T47D (cell line): ENCODE data around the gene WDR7.

- RRBS = no CpG with 5 or more reads among the region's 12 CpGs
Measured at GRCh38 chr18:51195060-51195985, 2.2 kb downstream of the MEX3C start.

- RRBS = no CpG with 5 or more reads among the region's 2 CpGs
Measured at GRCh38 chr18:52394625-52394996, 54.6 kb downstream of the DCC start.

DNA sequence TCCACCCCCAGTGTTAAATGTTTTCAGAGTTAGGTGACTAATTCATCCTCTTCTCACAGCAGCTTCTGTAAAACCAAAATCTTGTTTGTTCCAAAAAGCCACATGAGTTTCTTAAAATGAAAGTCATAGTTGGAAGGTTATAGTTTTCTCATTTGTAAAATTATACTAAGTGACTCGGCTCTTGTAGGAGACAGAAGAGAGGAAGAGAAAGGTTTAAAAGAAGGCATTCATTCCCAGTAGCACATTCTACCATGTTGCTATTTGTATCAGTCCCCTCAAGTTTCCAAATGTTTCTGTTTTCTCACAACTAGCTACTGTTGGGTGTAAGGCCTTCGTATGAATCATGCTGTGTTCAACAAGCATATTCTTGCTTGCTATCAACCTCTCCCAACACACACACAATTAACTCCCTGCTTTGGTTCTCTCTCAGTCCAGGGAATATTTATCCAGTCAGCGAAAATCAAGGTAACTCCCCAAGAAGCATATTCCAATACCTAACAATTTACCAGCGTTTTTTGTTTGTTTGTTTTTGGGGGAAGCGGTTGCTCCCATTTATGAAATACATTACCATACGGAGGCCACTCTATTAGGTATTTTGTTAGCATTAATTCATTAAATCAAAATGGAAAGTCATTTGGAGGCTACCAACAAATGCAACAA lies 75.1 kb downstream of the MBD2 start:
- RRBS = no CpG with 5 or more reads among the region's 6 CpGs

- RRBS = 2% methylated on average over 7 of the region's 42 CpGs
Measured at GRCh38 chr18:54269669-54270655, 645 bp downstream of the POLI start.

DNA sequence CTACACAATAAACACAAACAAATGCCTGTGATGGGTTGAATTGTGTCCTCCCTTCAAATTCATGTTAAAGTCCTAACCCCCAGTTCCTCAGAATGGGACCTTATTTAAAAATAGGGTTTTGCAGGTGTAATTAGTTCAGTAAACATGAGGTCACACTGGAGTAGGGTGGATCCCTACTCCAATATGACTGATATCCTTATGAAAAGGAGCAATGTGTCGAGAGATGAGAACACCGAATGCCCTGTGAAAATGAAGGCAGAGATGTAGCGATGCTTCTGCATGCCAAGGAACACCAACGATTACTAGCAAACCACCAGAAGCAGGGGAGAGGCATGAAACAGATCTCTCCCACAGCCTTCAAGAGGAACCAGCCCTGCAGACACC lies 11.2 kb downstream of the CCDC68 start:
- RRBS = no CpG with 5 or more reads among the region's 4 CpGs

DNA sequence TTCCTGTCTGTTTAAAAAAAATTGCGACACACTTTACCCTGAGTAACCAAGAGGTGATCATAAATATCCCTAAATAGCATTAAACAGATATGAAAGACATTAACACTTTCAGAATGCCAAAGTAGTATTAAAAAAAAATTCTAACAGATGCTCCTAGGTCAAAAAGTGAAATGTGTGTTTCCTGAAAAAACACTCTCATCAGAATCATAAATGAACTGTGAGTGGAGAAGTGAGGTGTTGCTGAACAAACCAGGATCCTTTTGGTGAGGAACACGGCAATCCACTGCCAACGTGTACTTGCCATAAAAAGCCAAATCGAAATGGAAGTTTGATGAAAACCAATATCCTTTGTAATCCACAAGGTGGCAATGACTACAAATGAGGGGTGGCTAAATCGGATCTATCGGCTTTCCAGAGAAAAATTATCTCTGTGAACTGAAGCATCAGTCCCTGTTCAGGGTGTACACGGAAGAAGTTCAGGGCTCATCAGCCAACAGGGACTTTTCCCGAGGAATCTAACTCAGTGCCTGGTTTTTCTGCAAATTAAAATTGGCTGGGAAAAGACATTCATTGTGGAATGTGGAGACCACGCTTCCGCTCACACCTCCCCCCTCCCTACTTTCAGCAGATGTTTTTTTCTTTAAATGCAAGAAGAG lies 248.8 kb downstream of the TCF4 start:
- RRBS = no CpG with 5 or more reads among the region's 10 CpGs

GRCh38 chr18:56199856-56200410 lies 438.5 kb downstream of the TXNL1 start:
- RRBS = no CpG with 5 or more reads among the region's 4 CpGs

DNA sequence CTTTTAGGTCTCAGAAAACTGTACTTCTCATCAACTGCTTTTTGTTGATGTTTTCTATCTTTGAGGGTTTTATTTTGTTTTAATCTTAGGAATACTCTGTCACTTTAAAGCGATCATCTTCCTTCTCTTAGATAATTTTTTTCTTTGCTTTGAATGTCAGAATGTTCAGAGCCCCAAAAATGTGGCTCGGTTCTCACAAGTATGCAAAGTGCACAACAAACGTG lies 245.3 kb downstream of the TXNL1 start:
- RRBS = no CpG with 5 or more reads among the region's 3 CpGs

- RRBS = no CpG with 5 or more reads among the region's 5 CpGs
Measured at GRCh38 chr18:56562421-56562772, 76.0 kb downstream of the TXNL1 start.

DNA sequence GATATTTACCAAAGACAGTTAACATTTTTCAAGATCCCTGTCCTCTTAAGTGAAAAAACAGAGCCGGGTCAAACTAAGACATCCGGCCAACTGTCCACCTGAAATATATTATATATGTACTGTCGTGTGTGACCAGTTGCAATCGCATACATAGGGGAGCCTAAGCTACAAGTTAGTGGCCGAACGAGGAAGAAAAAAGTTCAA lies 910 bp downstream of the TXNL1 start:
- RRBS = no CpG with 5 or more reads among the region's 6 CpGs

- RRBS = under 1% methylated on average over 8 of the region's 48 CpGs
Measured at GRCh38 chr18:56650820-56651815, at the start of gene WDR7. WDR7 (plus strand) TSS chr18:56651359.

DNA sequence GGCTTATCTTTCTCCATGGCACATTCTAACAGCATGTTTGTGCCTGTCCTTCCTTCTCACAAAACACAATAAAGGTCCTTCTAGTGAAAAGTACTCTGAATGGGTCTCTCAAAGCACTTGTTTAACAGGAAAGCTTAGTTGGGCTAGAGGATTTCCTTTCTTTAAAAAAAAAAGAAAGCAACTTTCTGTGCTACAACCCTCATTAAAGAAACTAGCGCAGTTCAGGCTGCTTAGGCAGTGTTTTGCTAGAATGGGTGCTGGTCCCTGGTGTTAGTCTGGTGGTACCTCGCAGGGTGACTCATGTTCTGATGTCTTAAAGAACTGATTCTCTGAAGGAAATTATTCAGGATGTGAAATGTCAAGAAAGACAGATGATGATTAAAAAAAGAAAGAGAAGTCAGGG lies 75.1 kb downstream of the ATP8B1 start:
- RRBS = no CpG with 5 or more reads among the region's 2 CpGs

GRCh38 chr18:57776722-57777424 lies 26.2 kb downstream of the ATP8B1 start:
- RRBS = no CpG with 5 or more reads among the region's 6 CpGs

DNA sequence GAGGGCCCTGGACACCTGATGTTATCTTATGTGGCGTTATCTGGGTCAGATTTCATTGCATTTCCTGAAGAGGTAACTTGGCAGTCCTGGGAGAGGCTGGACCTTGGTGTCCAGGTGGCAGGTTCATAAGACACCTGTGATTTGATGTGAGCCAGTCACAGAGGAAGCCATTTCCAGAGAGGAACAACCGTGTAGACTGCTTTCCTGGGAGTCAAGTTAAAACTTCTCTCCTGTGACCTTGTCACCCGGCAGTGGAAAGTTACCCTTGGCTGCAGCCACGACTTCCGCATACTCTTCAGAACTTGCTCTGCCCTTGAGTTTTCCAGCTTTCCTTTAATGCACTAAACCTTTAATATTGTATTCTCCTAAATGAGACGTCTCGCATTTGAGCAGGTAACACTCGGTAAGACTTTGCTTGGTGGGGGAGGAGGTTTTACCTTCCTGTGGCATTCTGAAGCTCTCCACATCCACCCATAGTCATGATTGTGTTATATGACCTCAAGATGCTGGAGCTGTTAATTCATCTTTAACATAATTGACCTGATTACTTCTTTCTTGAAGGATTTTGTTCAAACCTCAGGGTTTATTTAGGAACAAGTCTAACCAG lies 105.2 kb downstream of the NEDD4L start:
- RRBS = no CpG with 5 or more reads among the region's 8 CpGs

DNA sequence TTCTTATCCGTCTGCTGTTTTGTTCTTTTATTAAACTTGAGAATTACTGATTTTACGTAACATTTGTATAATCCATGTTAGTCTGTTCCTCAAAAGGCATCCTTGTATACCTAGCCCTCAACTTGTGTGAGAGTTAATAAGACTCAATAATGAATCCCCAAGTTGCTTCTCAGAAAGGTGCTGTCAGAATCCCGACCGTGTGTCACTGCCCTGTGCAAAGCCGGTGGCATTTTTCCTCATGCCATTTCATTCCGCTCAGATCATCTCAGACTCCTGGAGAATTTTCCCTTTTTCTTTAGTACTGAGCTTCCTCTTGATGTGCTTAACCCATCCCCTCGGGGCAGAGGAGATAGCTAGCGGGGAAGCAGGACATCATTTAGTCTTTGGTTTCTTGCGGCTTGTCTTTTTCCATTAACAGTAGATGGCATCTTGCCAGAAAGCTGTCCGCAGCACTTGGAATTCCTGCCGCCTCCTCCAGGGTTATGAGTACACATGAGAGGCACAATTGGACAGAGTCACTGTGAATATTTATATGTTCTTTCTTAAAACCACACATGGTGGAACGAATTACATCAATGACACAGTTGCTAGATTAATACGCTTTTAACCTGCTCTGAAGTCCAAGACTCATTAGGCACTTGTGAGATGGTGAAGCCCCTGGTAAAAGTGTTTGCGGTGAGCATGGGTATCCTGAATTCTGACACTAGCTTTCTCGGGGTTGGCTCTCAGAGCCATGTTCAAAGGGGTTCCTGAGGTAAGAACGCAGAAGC lies 226.7 kb downstream of the ALPK2 start:
- RRBS = no CpG with 5 or more reads among the region's 16 CpGs

- RRBS = no CpG with 5 or more reads among the region's 9 CpGs
Measured at GRCh38 chr18:58444123-58444854, 184.6 kb downstream of the ALPK2 start.

GRCh38 chr18:58446822-58447576 lies 181.9 kb downstream of the ALPK2 start:
- RRBS = no CpG with 5 or more reads among the region's 7 CpGs

DNA sequence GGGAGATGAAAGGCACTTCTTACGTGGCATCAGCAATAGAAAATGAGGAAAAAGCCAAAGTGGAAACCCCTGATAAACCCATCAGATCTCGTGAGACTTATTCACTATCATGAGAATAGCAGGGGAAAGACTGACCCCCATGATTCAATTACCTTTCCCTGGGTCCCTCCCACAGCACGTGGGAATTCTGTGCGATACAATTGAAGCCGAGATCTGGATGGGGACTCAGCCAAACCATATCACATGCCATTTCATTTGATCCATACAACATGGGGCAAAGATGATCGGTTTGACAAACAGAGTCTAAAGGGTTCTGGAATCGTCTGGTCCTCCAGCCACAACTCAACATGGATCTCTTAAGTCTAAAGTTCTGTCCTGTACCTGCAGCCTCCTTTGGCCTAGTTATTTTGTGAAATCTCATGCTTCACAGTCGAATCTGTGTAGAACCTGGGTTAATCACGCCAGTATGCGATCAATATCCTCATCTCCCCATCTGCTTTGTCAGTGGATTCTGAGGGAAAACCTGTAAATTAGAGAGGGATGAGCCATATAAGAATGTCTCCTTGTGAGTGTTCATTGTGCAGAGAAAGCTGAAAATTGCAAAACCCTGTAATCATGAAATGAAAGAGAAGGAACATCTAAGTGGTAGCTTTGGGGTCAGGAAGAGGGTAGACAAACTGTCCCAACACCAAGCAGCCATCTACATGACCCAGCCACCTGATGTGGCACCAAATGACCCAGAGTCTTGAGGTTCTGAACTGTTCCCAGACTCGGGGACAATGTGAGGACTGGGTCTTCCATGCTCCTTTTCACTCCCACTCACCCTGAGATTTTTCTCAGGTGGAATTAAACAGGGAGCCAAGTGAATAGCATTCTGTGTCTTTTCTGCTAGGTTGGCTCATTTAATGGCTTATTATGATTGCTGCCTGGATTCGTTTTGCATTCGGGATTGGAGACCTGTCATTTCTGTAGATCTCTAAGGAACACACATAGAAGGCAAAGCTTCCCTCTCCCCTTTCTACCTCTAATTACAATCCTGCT lies 175.7 kb downstream of the ALPK2 start:
- RRBS = no CpG with 5 or more reads among the region's 13 CpGs

- RRBS = no CpG with 5 or more reads among the region's 21 CpGs
Measured at GRCh38 chr18:58567031-58568242, 61.5 kb downstream of the ALPK2 start.

DNA sequence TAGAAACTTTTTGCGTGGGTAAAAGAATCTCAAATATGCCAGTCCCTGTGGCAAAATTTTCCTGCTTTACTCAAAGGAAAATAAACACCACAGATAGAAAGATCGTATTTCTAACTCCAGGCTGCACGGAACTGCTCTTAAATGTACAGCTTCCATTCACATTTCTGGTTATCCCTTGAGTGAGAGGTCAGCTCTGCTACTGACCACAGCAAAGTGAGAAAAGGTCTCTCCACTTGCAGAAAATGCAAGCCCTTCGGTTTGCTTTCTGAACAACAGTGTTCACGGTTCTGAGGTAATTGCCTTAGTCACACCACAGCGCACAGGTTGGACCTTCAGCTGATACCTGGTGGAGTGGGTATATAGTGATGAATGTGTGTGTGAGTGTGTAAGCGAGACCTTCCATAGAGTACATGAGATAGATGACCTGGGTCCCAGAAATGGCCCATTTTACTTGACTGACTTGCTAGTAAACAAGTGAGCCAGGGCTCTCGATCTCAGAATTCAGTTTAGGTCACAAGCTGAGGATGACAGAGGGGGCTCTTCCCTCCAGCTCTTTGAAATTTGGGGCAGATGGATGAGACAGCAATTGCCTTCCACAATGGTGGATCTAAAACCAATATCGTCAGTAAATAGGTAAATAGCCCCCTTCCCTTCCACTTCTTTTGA lies 52.1 kb downstream of the ALPK2 start:
- RRBS = no CpG with 5 or more reads among the region's 9 CpGs